Right cardiac atrium (tissue), 1 donor: ENCODE measurements around the genes ZNF697, PIAS3, NBPF12 and CHD1L.

DNA sequence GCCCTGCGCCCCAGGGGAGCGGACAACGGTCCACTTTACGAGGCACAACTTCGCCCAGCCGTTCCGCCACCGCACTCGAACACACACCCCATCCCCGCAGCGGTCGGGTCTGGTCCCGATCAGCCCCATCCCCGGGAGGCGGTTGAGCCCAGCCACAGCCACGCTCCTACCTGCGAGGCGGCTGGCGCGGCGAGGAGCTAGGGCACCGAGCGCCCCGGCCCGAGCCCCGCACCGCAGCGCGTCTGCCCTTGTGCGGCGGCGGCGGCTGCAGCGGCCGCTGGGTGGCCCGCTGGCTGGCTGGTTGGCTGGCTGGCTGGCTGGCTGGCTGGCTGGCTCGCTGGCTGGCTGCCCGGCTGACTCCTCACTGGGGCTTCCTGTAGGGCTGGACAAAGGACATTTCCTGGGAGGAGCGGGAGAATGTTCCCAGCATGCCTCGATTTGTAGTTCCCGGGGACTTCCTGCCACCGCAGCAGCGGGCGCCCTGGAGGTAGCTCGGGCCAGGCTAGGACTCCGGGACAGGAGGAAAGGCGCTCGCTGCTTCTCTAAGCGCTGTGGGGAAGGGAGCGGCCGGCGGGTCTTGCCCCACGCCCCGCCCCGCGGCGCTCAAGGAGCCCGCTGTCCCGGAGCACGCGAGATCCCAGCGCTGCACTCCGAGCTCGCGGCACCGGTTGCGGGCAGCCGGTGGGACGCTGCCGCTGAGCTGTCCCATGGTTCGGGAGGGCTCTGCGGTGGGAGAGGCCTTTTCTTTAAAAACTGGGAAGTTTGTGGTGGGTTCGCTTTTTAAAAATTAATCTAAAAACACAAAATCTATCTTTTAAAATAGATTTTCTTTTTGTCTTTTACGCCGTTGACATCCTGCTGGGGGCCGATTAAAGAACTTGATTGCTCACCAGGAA, at the start of gene ZNF697:
Gene ZNF697, minus strand, starts transcription at position 366 of the 896 bp plus-strand sequence.
- PRO-cap = bidirectional peak, plus-strand start at position 505 of the sequence, minus-strand start at position 244 of the sequence

GRCh38 chr1:119766305-119766960, 2.3 kb downstream of the HMGCS2 start:
- PRO-cap = no peak

DNA sequence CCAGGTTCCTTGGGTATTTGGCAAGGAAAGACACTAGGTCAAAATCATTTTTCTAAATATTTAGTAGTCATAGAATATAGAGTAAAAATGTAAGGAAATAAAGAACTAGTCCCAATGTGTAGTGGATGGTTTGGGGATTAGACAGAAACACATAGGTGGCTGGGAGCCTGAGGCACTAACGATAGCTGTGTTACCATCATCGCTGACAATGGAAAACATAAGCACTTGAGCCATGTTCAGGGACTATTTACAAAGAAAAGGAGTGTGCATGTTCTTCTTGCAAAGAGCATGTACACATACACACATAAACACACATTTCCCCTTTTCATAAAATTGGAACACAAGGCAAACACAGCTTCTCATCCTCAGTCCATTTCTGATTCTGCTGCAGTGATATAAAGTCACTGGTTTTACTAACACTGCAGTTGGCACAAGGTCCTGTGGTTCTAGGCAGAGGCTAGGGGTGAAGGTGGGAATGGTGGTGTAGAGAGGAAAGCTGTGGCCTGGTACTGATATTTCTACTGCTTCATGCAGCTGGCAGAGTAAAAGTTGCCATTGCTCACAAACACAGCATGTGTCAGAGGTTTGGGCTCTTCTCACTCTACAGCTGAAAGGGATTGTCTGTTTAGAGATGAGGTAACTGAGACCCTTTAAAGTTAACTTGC, 620 bp downstream of the HMGCS2 start:
- PRO-cap = no peak

DNA sequence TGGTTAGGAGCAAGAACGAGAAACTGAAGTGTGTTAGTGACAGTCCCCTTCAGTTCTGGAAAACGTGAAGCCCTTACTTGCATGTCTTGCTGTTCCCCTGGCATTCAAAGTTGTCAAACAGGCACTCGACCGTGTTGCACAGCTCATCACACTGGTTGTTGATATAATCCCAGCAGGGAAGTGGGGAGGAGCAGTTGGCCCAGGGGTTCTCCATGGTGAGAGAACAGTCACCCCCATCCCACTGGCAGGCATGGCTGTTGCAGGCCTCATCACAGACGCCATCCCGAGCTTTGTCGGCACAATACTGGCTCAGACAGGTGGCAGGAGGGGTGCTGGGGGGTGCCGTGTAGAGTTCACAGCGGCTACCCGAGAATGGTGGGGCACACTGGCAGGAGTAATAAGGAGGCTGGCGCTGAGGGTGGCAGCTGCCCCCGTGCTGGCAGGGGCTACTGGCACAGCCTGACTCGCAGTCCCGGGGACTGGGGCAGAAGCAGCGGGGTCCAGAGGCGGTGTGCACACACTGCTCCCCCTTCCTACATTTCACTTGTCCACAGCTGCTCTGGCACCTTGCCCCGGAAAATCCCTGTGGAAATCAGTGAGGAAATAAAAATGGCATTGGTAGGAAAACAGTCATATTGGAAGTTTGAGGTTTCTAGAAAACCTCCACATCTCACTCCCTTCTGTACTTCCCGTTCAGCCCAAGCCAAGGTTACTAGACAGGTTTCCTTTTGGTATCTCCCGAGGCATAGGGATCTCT, 29.1 kb upstream of the ADAM30 start:
- PRO-cap = no peak

DNA sequence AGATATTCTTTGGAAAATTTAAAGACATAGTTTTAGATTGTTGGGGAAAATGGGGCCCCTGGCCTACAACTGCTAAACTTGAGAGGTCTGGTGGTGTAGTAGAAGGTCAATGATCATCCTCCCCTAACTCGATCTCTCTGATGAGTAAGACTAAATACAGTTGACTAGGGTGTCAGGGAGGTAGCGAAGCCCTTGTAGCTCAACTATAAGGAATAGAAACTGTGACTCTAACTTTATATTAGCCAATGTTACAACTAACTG, 80.9 kb downstream of the NOTCH2 start:
- PRO-cap = no peak

DNA sequence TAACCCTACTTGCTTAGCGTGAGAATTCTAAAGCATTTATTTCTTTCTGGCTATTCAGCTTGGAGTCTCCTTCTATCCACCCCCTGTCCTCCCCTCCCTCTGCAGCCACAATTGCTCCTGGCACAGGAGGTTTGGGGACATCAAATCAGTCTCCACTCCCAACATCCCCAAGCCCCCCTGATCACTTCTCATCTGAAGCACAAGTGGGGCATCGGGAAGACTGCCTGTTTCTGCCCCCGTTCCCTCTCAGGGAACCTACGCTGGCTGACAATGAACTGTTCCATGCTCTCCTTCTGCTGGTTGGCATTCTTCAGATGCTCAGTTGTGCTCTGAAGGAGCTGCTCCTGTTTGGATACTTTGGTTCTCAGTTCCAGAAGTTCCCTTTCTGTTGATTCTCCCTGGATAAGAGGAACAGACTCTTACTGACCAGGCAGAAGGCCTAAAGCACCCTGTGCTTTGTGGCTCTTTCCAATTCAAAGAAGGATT, 76.9 kb downstream of the NBPF8 start:
- PRO-cap = no peak

GRCh38 chr1:121401695-121402269, 217.0 kb downstream of the SRGAP2C start:
- PRO-cap = no peak

DNA sequence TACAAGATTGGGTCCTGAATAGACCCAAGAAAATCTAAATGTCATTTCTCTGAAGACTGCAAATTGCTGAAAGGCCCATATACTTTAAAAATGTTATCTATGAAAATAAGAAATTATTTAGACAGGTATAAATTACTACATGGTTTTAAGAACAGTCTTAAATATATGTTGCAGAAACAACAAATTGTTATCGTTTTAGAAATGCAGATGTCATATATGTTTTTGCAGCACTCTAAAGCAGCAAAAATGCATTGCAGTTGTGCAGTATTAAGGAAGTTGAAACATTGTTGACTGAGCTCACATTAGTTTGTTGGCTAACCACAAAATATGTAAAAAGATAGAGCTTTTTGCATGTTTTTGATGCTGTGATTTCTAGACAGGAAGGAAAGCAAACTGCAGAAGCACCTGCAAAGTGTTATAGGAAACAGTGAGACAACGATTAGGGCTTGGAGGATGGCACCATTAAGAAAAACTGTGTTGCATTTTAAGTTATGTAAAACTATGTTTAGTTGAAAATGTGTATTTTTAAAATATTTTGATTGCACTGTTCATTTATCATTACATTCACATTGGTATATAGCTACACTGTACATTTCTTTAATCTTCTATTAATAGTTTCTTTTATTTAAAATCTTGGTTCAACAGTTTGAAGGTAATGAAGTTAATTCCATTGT, 366.7 kb downstream of the SRGAP2C start:
- PRO-cap = no peak

DNA sequence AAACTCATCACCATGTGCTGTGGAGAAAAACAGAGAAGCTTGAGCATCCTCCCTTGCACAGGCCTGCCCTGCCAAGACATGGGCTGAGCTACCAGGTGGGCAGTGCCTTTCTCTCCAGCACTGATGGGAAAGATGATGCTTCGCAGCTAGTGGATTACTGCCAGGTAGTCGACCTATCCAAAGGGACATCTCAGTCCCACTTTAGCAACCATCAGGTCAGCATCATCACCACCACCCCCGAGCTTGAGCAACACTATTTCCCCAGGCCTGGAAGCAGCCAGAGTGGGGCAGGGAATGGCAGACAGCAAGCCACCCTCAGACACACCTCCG, 1.9 kb downstream of the PIAS3 start:
- PRO-cap = no peak

DNA sequence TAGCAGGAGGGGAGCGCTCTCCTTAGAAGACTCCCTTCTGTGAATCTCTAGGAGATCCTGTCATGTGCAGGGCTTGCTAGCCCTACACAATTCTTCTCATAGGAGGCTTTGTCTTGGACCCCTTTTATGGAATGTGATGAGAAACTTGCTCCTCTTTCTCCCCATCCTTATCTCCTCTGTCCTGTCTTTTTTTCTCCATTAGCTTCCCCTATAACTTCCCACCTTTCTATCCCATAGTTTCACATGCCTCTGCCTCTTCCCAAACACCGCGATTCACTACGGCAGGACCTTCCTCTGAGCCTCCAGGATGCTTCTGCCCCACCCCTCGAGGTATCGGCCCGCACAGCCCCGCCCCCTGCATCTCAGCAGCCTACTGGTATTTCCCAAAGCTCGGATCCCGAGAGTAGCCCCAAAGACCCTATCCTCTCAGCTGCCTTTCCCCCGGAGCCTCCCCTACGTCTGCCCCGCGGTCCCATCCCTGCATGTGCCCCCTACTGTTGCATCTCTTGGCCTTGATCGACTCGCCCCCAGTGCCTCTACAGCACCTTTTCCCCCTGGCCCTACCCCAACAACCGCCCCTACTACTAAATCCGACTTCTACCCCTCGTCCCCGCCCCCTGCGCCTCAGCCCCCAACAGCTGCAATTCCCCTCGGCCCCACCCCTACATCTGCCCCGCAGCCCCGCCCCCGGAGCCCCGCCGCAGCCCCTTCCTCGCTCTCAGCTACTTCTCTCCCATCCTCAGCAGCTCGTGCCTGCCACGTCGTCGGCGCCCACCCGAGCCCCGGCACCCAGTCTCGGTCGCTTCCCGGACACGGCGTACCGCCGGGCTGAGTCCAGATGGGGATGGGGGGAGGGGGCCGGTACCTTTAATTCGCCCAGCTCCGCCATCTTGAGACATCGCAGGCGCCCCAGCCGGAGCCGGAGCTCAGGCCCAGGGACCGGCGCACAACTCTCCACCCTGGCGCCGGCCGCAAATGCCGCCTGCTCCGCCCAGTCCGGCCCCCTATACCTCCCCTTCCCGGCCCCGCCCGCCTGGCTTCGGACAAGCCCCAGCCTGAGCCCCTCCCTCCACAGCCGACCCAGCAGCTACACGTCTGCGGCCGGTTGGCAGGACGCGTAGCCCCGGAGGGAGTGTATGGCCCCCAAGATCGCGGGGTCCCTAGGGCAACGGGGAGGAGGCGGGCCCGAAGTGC, at the start of gene PIAS3:
Gene PIAS3, minus strand, starts transcription at position 980 of the 1,194 bp plus-strand sequence.
- PRO-cap = bidirectional peak, plus-strand start at position 1,072 of the sequence, minus-strand start at position 977 of the sequence

GRCh38 chr1:145911059-145911258, 1.1 kb upstream of the ITGA10 start:
- PRO-cap = no peak

DNA sequence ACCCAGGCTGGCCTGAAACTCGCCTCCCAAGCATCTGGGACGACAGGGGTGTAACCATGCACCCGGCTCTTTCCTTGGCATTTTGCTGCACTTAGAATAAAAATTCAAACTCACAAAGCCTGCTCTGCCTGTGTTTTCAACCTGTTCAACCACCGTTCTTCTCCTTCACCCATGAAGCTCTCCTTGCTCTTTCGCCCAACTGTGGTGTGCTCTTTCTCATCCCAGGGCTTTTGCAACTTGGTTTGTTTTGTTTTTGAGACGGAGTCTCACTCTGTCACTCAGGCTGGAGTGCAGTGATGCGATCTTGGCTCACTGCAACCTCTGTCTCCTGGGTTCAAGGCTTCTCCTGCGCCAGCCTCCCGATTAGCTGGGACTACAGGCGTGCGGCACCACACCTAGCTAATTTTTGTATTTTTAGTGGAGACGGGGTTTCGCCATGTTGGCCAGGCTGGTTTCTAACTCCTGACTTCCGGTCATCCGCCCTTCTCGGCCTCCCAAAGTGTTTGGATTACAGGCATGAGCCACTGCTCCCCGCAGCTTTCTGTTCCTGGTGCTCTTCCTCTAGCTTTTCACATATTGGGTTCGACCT, 1.6 kb upstream of the RBM8A start:
- PRO-cap = no peak

DNA sequence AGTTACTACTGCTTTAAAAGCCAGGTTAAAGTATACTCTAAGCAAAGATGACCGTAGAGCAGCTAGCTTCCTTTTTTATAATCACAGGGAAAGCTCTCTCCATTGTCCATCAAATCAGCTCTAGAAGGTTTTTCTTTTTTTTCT, 3.3 kb downstream of the TXNIP start:
- PRO-cap = no peak

DNA sequence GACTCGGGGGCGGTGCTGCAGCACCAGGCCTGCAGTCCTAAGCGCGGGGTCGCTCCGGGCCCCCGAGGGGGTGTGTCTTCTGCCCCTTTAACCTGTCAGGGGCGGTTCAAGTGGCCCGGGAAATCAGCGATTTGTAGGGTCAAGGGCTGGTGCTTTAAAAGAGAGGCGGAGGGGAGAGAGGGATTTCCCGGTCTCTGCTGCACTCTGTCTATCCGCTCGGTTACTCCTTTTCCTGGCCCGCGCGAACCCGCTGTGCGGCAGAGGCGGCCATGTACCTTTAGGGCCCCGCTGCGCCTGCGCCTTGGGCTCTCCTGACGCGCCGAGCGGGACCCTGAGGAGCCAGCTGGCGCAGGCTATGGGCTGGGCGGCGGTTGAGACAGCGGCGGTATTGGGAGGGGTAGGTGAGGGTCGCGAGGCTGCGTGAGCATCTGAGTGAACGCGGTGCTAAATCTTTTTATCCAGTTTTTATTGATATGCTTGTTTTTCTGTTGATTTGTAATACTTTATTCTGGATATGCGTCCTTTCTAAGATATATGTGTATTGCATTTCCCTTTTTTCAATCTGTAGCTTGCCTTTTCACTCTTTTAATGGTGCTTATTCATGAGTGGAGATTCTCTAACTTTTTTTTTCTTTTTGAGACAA, 127.8 kb upstream of the PPIAL4H start:
- PRO-cap = bidirectional peak, plus-strand start at position 314 of the sequence, minus-strand start at position 298 of the sequence

DNA sequence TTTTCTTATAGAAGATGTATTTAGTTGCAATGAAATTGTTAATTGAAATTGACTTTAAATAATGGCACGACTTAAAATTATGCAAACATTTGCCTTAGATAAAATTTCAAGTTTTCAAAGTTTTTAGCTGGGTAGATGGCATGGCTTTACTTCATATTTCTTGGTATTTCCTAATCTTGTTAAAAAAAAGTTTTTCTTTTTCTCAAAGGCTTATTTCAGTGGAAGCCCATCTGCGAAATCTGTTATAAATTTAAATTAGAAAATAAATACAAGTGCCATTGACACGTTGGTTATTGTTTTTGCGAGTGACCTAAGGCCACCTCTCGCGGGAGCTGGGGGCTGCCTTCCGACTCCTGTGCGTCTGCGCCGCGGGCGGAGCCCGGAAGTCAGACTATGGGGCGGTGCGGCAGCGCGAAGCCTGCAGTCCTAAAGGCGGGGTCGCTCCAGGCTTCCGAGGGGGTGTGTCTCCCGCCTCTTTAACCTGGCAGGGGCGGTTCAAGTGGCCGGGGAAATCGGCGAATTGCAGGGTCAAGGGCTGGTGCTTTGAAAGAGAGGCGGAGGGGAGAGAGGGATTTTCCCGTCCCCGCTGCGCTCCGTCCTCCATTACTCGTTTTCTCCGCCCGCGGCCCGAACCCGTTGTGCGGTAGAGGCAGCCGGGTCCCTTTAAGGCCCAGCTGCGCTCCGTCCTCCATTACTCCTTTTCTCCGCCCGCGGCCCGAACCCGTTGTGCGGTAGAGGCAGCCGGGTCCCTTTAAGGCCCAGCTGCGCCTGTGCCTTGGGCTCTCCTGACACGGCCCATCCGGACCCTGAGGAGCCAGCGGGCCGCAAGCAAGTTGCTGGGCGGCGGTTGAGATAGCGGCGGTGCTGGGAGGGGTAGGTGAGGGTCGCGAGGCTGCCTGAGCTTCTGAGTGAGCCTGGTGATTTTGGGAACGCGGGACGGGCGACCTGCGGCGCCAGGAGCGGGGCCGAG, at the start of gene NBPF12:
Gene NBPF12, plus strand, starts transcription at position 382 of the 970 bp plus-strand sequence.
- PRO-cap = unidirectional peak, plus-strand start at position 369 of the sequence; unidirectional peak, plus-strand start at position 433 of the sequence; unidirectional peak, plus-strand start at position 506 of the sequence; bidirectional peak, plus-strand start at position 831 of the sequence, minus-strand start at position 640 of the sequence

GRCh38 chr1:147215688-147216208, 9.4 kb downstream of the FMO5 start:
- PRO-cap = no peak

DNA sequence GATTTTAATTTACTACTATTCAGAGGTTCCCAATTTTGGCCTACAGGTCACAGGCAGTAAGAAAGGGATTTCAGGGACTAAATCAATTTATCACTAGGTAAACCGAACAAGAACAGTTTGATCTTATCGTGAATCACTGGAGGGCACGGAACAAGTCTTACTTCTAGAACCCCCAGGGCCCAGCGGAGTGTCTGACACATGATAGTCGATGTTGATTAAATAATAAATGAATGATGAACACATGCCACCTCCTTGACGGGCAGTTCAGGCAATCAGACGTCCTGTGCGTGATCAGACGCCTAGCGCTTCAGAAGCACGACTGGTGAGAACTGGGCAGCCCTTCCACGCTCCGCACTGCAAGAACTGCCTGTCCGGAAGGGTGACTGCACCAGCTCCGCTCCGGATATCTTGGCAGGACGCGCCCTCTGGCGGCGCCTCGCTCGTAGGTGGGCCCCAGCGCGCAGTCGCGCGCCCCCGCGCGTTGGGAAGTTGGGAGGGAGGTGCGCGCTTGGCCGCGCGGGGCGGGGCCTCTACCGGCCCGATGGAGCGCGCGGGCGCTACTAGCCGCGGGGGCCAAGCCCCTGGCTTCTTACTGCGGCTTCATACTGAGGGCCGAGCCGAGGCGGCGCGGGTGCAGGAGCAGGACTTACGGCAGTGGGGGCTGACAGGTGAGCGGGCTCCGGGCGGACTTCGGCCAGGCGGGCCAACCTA, at the start of gene CHD1L:
Gene CHD1L, plus strand, starts transcription at position 522 of the 711 bp plus-strand sequence.
- PRO-cap = bidirectional peak, plus-strand start at position 541 of the sequence, minus-strand start at position 365 of the sequence

DNA sequence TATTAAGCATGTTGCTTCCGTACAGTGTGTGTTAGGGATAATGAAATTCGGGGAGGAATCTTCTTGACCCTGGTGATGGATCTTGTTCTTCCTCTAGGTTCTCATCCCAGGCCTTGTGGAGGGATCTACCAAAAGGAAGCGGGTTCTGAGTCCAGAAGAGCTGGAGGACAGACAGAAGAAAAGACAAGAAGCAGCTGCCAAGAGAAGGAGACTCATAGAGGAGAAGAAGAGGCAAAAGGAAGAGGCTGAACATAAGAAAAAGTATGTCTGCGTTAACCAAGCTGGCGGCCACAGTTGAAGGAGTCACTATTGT, 42.7 kb downstream of the CHD1L start:
- PRO-cap = no peak

GRCh38 chr1:147287190-147287654, 44.7 kb downstream of the CHD1L start:
- PRO-cap = no peak

DNA sequence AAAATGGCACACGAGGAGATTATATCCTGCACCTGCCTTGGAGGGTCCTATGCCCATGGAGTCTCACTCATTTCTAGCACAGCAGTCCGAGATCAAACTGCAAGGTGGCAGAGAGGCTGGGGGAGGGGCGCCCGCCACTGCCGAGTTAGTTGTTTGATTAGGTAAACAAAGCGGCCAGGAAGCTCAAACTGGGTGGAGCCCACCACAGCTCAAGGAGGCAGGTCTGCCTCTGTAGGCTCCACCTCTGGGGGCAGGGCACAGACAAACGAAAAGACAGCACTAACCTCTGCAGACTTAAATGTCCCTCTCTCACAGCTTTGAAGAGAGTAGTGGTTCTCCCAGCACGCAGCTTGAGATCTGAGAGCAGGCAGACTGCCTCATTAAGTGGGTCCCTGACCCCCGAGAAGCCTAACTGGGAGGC, 138.6 kb upstream of the BCL9 start:
- PRO-cap = no peak